Colon Carcinoma Metastatic in the Lung (tissue), 2 donors: ENCODE results near the genes POPDC2 and STXBP5L.

GRCh38 chr3:119400993-119401433 is 62.4 kb downstream of the TMEM39A start:
- PRO-cap, 2 experiments = no peak in any of the 2 experiments

- PRO-cap, 2 experiments = no peak in any of the 2 experiments
Observed at GRCh38 chr3:119437337-119438351, 25.8 kb downstream of the TMEM39A start.

DNA sequence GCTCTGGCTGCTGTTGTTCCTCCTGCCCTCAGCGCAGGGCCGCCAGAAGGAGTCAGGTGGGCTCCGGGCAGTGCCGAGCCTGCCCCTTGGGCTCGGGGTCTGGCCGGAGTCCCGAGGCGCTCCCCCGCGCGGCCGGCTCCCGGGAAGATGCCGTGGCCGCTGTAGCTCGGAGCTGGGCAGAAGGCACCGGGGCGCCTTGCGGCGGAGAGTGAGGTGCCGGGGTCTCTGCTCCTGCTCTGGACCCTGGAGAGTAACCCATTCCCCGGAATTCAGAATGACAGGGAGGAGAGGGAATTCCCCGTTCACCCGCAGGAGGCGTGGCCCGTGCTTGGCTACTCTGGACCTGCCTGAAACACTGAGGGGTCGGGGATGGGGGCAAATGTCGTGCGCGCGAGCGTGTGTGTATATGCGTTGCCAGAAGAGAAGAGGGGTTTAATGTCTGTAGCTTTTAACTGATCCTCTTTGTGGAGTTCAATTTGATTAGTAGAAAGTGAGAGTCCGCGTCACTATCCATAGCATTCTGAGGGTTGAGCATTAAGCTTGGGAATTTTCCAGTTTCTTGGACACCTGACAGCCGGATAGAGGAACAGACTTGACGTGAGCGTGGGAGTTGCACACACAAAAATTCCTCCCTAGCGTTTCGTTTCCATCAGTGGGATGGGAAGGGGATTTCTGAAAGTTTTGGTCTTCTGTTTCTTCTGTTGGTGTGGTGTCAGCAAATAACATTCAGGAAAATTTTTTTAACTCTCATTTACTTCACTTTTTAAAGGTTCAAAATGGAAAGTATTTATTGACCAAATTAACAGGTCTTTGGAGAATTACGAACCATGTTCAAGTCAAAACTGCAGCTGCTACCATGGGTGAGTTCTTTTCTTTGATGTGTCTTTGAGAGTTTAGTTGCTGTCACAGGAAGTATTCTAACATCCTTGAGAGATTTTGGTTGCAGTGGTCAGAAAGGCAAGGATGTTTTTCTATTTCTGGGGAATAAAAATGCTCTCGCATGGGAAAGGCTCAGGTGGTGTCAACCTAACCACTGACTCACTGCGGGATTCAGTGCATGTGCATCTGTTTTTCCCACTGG is 628 bp downstream of the POGLUT1 start:
- PRO-cap, 2 experiments = peak in 1 of 2 experiments; most common minus-strand start position 522 of the sequence (in 1)

- PRO-cap, 2 experiments = no peak in any of the 2 experiments
Observed at GRCh38 chr3:119580448-119580828, 1.1 kb downstream of the ADPRH start.

GRCh38 chr3:119619186-119619855 is 21.6 kb downstream of the PLA1A start:
- PRO-cap, 2 experiments = no peak in any of the 2 experiments

DNA sequence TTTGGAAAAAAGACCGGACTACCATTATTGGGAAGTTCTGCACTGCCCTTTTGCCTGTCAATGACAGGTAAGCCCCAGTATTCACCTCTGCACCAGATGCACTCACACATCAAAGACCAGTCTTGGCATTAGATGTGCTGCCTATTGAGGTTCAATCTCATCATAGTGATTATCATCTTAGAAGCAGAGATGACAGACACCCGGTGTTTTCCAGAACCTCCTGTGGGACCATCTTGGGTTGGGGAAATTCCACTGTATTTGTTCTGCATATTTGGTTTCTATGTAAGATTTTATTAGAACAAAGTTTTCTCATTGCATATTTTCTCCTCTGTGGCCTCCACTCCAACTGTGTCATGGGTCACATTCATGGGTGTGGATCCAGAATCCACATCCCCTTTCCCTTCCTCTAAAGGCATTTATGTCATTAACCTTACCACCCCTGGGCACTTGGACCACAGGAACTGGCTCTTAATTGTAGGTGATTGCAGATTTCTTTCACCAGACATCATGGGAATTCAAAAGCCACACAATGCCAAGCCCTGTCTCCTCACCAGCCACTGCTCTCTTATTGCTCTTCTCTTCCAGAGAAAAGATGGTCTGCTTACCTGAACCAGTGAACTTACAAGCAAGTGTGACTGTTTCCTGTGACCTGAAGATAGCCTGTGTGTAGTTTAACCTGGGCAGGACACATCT is 31.3 kb downstream of the PLA1A start:
- PRO-cap, 2 experiments = no peak in any of the 2 experiments

GRCh38 chr3:119637554-119638421 is 22.6 kb downstream of the POPDC2 start:
- PRO-cap, 2 experiments = no peak in any of the 2 experiments

- PRO-cap, 2 experiments = no peak in any of the 2 experiments
Observed at GRCh38 chr3:119646919-119647591, 13.3 kb downstream of the POPDC2 start.

DNA sequence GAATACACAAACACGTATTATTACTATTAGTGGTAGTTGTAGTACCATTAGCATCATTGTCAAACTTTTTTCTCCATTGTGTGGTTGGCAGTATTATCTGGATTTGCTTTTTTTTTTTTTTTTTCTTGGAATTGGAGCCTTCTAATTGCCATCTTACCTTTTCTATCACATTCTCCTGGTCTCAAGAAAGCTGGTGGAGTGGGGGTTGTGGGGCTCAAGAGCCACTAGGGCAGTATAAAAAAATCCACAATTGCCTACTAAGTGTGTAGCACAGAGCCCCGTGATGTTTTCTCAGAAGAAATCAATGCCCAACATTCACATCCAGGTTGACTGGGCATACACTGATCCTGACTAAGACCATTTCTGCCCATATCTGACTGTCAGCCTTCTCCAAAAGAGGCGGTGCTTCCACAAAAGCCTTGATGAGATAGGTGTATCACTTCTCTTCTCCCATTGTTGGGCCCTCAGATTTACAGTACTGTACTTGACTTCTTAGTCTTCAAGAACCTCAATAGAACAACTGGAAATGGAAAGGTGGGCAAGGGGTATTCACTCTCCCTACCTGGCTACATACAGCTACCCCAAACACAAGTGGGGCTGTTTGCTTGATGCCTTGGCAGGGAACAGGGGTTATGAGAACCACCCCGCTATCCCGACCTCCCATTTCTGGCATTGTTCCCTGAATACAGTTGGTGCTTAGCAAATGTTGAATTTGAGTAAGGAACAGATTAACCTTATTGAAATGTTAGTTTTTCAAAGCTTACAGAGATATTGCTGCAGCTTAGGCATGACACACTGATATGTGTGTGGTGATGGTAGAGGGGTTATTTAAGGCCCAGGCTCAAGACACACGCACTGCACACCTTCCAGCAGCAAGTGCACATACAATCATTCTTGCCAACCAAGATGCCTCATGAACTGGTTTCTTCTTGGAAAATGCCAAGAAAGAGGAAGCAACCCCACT is 1.3 kb downstream of the POPDC2 start:
- PRO-cap, 2 experiments = no peak in any of the 2 experiments

GRCh38 chr3:119660355-119661307 is at the start of gene POPDC2:
Gene POPDC2 (minus strand): TSS chr3:119660589.
- PRO-cap, 2 experiments = no peak in any of the 2 experiments

DNA sequence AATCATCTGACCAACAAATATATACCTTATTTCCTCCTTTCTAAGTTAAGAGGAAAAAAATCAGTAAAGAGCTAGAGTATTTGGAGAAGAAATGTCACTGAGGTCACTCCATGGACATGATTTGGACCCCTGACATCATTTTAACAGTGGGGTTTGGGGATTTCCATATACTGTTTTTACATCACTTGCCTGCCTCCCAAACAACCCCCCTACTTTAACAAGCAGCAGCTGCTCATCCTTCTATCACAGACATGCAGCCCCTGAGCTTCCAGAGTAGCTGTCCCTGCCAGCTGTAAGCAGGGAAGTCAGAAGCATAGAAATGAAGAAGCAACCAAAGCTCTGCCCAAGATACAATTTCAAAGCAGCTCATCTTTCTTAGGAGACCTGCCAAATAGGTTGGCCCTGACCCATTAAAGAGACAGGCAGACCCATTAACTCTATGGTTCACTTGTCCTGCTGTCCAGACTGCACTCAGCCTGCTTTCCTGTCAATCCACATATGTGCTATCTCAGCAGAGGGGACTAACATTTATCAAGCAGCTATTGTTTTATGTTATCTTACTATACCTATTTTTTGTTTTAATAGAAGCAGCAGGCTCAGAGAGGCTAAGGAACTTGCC is 2.6 kb upstream of the POPDC2 start:
- PRO-cap, 2 experiments = no peak in any of the 2 experiments

DNA sequence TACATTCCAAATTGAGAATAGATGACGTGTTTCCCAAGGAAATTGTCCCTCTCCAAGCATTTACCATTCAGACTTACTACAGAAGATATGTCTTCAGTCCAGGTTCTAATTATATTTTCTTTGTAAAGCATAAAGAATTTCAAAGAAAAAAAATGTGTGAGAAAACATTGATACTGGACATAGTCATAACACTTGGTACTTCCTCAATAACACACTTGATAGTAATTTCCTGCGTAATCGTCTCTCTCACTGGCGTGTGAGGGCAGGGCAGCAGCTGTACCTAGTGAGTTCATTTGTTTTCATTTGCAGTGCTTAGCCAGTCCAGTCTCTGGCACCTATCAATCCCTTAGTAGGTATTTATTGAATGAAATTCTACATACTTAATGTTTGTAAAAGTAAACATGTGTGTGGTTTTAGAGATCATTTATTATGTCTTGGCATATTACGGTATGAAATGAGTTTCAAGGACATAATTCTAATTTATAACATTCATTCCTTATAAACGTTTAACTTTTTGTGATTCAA is 12.1 kb upstream of the NR1I2 start:
- PRO-cap, 2 experiments = no peak in any of the 2 experiments

DNA sequence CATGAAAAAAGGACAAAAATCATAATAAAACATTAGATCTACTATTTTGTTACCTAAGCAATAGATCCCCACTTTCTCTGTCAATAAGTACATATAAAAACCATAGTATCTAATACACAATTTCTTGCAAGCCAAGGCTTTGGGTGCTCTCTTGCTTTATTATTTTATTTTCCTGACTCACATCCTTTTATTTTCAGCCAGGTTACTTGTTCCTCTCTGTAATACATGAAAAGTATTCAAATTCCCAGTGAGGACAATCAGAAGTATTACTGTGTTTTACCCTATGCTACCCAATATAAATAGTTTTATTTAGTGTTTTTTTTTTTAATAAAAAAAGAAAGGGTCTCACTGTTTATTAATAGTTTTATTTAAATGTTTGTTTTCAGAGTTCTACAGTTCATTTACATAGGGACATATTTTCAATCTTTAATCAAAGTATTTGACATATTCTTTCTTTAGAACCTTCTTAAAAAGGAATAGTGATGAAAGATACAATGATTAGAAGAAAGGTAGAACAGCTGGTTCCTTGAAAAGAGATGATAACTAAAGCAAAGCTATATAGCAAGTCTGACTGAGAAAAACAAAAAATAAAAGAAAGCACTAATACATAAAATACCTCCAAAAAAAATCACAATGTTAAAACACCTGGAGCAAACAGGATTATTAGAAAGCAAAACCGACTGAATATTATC is 97.8 kb downstream of the GSK3B start:
- PRO-cap, 2 experiments = no peak in any of the 2 experiments

- PRO-cap, 2 experiments = no peak in any of the 2 experiments
Observed at GRCh38 chr3:120159867-120160655, 65.8 kb upstream of the GSK3B start.

DNA sequence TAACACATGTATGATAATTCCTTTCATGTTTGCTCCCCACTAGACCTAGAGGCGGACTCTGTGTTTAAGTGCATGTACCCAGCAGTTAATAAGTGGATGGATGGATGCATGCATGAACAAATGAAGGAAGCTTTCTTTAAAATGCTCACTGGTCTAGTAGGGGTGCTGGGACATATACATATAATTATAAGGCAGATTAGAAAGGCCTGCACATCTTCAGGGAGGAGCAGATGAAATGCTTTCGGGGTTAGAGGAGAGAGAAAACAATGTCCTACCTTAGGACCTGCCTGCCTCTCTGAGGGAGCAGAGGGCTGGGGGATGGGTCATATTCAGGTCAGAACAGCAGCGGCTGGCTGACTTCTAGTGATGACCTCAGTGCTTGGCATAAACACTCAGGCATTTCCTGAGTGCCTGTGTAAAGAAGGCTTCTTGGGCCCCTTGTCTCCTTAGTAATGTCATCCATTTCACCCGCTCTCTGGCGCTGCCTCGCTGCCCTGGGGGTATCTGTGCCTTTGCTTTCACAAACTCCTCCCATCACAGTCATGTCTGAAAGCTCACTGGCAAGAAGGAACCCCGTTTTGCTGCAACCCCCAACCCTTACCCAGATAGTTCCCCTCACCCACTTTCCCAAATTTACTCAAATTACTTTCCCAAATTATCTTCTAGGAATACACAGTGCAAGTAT is 82.8 kb upstream of the GSK3B start:
- PRO-cap, 2 experiments = no peak in any of the 2 experiments

DNA sequence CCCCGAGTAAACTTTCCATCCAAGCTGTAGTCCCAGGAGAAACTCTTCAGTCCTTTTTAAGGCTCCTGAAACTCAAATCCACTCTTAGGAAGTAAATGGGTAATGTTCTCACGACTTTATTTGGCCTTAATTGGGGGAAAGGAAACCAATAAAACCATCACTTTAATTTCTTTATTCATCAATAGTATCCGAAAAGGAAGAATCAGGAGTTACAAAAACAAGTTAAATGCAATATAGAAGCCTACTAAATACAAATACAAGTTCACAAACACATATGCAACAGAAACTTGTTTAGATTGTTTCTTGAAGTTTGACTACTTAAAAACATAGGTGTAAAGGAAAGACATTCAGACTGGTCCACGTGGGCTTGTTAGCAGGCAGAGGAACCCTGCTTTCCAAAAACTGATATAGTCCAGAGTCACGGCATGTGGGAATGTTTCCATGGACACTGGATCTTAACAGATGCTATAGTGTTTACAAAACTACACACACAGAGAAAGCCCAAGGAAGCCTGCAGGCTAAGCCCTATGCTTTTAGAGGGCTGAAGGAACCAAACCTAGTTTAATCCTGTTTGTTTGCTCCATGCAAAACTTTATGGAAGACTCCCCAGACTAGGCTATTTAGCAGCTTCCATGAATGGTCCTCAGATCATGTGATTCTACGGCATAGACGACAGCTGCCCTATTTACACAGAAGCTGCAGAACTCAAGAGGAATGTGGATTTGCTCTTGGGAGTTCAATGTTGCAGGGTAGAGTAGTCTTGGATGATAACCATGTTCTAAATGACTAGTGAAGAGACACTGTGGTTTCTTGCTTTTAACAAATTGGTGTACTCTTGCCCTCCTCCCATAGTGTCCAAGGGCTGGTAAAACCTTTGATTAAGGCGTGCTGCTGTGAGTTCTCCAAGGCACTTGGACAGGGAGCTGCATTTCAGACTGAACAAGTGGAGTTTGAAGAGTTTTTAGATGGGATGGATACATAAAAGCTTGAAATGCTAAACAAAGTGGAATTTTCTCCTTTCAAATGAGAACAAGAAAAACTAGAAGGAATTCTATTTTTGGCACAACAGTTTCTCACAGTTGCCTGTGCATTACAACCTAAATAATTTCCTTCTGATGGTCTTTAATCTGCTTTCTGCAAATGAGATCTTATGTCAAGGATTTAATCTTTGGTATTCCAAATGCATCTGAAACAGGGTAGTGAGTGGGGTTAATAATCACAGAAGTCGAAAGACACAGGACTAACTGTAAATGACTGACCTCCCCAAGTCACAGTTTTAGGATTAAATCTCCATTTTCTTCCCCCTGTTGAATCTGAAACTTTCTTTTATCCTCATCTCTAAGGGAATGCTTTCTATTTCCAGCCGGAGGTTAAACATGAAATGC is 45.5 kb upstream of the LRRC58 start:
- PRO-cap, 2 experiments = no peak in any of the 2 experiments

GRCh38 chr3:120449303-120449503 is 1.6 kb downstream of the FSTL1 start:
- PRO-cap, 2 experiments = no peak in any of the 2 experiments

DNA sequence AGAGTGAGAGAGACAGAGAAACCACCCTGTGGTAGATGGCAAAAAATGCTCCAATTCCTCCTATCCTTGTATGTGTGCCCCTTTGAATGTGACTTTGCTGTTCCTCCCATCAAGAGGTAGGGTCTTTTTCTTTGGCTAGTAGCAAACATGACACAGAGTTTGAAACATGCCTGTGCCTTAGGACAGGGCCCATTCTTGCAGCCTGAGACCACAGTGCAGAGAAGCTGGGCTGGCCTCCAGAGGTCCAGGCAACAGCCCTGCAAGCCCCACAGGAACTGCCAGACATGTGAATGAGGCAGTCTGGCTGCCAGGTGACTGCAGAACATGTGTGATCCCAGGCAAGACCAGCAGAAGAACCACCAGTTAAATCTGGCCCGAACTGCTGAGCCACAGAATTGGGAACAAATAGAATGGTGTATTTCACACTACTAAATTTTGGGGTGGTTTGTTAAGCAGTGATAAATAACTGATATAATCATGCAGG is 1.2 kb upstream of the HGD start:
- PRO-cap, 2 experiments = no peak in any of the 2 experiments

- PRO-cap, 2 experiments = no peak in any of the 2 experiments
Observed at GRCh38 chr3:120908162-120909168, at the start of gene STXBP5L. Gene STXBP5L (plus strand): TSS chr3:120908205.

GRCh38 chr3:121667257-121667879 is 6.7 kb upstream of the HCLS1 start:
- PRO-cap, 2 experiments = no peak in any of the 2 experiments